H4 (cell line): ENCODE results near the genes ELAC2 and HS3ST3A1.

GRCh38 chr17:12622994-12623642, 42.6 kb upstream of the MYOCD start:
- RAMPAGE, long total RNA = no peak

DNA sequence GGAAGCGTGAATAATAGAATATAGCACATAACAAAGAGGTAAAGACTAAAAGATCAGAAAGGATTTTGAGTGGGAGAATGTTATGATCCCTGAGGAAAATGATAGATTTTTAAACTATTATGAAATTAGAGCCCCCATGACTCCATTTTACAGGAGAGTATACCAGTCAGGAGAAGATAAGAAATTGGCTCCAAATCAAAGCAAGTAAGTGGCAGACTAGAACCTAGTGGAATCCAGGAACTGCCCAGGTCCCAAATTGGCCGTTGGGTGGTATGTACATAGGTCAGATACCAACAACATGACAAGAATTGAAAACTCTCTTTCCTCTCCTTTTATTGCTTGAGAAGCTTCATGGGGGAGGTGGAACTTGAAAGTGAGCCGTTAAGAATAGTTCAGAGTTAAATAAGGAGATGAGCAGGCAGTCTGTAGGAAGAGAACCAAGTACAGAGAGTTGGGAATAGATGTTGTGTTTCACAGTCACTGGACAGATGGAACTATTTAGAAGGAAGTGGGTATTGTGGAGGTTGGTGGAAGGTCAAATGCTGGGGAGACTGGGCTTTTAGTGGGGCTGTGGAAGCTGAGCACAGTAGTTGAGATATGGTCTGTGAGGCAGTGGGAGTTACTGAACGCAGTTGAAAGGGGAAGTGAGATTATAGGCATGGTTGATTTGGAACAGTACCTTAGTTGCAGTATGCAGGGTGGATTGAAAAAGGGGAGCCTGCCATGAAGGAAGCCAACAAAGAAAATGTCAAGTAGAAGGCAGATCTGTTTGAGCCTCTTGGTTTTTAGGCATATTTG, 26.3 kb downstream of the ARHGAP44 start:
- RAMPAGE, long total RNA = no peak

DNA sequence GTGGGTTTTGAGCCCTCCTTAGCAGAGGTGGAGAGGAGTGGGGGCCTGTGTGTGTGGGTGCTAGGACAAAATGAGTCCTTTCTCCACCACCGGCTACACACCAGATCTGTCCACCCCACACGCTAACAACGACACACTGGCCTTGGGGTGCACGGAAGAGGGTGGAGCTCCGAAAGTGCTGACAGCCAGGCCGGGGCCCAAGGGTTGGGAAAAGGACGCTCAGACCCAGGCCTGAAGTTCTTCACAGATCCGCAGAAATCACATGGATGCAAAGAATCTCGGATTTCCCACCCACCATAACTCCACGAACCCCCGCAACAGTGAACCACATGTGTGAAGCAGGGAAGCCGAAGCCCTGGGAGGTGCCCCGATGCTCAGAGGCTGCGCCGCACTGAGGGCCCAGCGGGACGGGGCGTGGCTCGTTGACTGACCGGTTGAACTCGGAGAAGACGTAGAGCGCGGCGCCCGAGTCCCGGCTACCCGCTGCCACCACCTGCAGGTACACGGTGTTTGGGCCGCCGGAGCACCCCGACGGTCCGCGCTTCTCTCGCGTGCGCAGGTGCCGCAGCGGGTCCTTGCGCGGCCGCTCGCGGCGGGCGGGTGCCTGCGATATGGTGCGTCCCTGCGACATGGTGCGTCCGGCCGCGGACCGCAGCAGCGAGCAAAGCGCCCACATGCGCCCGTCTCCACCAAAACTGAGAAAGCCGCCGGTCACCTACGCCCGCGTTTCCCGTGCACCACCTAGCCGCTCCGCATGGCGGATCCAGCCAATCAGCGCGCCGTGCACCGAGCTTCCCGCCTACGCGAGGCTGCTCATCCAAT, at the start of gene ELAC2:
Gene ELAC2, minus strand, starts transcription at position 756 of the 822 bp plus-strand sequence.
- RAMPAGE, long total RNA = start-site peak on the minus strand centred at position 720 of the sequence, 76 bp wide, 16 reads

GRCh38 chr17:13353497-13353918, 248.2 kb downstream of the HS3ST3A1 start:
- RAMPAGE, long total RNA = no peak

DNA sequence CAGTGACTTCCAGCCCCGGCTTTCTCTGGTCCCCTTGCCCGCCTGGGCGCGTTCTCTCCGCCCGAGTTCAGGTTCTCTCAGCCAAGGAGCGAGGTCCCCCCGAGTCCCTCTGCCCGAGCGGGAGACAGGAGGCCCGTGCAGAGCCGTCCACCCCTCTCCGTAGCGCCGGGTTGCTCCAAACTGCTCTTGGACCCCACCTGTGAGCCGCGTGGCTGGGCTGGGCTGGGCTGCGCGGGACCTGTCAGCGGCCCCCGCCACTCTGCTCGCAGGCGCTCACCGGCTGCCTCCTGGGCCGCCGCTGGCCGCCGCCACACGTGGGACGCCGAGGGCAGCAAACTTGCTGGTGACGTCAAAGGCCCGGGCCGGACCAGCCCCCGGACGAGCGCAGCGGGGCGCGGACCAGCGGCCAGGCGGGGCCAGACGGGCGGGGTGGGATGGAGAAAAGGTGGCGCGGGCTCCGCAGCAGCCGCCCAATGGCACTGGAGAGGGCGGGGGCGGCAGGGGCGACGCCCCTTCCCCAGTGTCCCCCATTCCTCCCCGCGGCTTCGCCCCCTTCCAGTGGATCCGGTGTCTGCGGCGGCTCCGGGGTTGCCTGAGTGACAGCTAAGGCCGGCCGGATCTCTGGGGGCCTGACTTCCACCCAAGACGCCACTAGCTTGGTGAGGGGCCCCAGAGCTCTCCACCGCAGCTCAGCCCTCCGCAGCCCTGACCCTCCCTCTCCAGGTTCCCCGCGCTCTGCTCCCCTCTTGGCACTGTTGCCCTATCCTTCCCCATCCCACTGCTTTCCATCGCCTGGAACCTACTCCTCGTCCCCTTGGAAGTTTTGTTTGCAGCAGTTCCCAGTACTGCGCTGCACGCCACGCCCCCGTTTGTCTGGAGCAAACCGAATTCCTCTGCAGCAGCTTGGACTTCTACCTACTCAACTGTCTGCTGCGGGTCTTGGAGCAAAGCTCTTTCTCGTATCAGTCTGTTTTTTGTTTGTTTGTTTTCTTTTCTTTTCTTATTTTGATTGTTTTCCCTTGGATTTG, at the start of gene HS3ST3A1:
Gene HS3ST3A1, minus strand, starts transcription at position 303 of the 1,028 bp plus-strand sequence.
- RAMPAGE, long total RNA = no peak

DNA sequence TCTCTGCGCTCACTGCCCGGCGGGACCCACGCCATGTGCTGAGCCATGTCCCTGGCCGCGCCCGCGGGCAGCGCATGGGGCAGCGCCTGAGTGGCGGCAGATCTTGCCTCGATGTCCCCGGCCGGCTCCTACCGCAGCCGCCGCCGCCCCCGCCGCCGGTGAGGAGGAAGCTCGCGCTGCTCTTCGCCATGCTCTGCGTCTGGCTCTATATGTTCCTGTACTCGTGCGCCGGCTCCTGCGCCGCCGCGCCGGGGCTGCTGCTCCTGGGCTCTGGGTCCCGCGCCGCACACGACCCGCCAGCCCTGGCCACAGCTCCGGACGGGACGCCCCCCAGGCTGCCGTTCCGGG, 538 bp downstream of the HS3ST3B1 start:
- RAMPAGE, long total RNA = no peak

DNA sequence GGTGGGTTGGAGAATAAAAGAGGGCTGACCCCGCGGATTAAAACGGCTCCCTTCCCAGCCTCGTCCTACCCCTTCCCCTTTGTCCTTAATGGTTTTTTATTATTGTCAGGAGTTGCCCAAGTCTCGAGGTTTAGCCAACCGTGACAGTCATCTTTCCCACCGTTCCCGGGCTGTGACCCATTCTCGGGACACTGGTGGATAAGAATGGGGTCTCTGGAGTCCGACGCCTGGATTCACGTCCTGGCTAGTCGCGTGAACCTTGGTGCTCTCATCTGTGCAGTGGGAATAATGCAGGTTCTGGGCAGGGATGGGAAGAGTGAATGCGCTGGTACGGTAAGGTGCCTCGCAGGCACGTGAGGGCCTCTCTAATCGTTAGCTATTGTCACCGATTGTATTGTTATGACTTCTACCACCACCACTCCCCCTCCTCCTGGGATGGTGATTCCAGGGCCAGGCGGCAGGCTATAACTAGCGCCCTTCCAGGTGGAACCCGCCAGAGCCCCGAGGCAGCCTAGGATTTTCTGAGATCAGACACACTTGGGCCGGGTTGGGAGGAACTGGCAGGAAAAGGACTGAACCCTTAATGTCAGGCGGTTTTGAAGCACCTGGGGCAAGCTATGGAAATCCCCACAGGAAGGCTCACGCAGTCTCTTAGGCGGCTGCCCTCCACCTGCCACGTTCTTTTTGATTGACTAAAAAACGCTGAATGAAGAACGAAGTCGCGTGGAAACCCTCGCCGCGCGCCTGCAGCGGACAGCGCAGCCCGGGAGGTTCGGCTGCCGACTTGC, 2.6 kb downstream of the HS3ST3B1 start:
- RAMPAGE, long total RNA = no peak

DNA sequence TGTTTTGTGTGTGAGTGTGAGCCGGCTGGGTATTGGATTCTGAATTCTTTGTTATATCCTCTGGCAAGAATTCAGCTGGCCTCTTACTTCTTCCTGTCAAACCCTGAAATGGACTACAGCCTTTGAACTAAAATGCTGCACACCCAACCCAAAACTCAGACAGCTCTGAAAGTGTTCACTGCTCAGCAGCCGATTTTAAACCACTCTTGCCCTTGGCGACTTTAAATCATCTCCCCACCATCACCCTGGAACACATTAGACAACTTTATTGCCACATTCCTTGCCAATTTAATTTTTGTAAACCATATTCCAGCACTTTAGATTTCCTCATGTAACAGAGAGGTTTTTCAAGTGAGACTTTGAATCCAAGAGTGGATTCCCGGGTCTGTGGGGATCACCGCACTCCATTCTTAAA, 461.1 kb downstream of the PMP22 start:
- RAMPAGE, long total RNA = no peak

DNA sequence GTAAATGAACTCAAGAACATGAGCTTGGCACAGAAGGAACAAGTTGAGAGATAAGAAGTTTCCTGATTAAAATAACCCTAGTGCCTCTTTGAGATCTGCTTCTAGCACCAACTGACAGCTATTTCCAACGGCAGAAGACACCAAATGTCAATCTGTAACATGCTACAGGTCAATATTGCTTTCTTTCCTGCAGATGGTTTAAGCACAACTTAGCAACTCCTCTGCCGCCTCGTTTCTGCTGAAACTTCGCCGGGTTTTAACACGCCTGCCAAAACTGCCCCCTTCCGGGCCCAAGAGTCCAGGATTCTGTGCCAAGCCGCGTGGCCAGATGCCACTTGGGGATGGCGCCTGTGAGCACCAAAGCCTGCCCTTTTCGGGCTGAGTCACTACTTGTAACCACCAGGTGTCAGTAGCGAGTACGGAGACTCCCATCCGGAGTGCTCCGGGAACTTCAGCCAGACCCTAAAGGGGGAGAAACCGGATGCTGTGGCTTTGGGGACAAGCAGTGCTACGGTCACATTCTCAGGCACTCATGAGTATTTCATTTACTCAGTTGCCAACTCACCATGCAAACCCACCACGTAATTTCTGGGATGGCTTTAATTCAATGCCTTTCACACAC, 7.9 kb downstream of the PMP22 start:
- RAMPAGE, long total RNA = no peak

DNA sequence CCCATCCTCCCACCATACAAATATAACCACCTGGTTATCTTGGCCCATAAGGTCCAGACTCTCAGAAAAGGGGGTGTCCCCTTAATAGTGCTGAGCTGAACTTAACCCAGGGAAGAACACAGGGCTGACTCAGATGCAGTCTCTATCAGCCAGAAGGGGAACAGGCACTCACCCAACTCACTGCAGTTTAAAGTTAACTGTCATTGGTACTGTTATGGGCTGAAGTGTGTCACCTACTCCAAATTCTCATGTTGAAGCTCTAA, 62.1 kb upstream of the TEKT3 start:
- RAMPAGE, long total RNA = no peak

DNA sequence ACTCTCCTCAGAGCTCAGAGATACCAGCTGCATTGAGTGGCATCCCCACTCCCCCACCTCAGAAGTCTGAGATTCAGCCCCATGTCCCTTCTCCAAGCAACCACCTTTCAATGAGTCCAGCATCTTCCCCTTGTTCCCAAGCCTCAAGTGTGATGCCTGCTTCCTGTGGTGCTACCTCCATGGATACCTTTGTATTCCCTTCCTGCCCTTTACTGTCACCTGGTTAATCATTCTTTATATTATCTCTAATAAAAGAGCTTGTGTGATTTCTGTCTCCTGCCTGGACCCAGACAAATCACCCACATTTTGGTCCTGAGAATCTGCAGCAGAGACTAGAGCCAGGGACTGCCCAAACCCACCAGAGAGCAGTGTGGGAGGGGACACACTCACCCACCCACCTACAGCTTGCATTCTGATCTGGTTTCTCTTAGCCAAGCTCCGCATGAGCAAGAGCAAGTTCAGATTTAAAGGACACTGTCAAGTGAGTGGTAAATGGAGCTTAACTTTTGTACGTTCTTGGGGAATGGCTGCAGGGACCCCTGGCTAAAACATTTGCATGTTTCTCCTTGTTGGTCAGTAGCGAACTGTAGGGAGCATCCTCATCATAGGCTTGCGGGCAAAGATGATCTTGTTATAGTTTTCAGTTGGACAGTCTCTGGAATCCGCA, 30.1 kb downstream of the CDRT4 start:
- RAMPAGE, long total RNA = no peak

DNA sequence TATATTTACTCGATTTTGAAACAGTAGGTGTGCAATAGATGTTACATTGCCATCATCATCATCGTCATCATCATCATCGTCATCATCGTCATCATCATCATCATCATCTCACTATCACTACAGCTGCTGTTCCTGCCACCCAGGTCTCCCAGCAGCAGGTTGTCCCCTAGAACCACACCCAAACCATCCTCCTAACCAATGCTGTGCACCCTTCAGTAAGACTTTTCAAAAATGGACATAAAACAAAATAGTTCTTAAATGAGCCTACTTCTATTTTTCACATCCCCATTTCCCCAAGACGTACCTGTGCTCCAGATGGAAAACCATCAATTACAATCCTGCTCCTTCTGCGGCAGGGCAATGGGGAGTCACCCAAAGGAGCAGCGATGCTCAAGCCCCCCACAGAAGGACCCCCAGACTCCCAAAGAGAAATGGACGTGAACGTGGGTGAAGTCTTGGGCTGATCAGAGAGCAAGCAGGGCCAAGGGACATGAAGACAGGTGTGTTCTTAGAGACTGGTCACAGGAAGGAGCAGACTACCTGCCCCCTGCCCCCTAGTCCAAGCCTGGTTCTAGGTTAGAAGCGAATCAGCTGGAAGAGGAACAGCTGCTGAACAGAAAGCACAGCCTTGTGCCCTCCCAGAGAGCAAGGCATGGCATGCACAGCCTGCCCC, 25.0 kb upstream of the CDRT4 start:
- RAMPAGE, long total RNA = no peak

GRCh38 chr17:15502177-15503224, 35.1 kb upstream of the CDRT4 start:
- RAMPAGE, long total RNA = no peak

DNA sequence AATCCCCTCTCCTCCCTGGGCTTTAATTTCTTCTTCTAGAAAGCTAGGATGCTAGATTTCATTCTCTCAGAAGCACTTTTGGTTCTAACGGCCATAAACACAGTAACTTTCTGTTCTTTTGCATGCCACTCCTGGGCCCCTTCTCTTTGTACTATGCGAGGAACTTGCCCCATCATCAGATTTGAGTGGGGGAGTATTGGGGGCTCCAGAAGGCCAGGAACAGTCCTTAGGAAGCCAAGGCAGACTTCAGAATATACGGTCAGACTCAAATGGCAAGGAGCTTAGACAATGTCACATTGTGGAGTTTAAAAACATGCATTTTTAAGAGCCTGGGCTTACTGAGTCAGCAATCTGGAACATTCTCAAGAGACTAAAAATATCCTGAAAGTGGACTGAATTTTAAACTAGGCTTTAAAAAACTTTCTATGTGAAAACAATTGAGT, 45.5 kb upstream of the CDRT4 start:
- RAMPAGE, long total RNA = no peak

DNA sequence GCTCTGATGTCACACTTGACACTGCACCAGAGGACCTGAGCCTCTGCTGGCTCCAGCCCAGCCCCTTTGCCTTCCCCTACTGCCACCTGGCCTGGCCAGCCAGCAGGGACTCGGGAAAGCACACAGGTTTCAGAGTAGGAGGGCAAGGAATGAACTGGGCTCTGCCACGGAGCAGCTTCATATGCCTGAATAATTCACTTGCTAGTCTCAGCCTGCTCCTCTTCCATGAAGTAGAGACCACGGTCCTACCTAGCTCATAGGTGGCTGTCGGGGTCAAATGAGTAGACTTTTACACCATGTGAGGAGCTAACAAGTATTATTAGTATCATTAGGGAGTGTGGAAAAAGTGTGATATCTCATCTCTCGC, 2.8 kb upstream of the FBXW10B start:
- RAMPAGE, long total RNA = no peak

- RAMPAGE, long total RNA = no peak
These were observed 26.3 kb upstream of the FBXW10B start for GRCh38 chr17:15645878-15646221.

DNA sequence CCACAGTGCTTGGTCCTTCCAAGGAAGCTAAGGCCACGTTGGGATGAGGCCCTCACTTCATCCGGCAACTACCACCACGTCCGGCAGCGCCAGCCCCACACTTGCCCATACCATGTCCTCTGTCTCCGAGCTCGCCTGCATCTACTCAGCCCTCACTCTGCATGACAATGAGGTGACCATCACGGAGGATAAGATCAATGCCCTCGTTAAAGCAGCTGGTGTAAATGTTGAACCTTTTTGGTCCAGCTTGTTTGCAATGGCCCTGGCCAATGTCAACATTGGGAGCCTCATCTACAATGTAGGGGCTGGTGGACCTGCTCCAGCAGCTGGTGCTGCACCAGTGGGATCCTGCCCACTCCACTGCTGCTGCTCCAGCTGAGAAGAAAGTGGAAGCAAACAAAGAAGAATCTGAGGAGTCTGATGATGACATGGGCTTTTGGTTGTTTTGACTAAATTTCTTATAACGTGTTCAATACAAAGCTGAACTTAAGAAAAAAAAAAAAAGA, 44.9 kb downstream of the TTC19 start:
- RAMPAGE, long total RNA = no peak

DNA sequence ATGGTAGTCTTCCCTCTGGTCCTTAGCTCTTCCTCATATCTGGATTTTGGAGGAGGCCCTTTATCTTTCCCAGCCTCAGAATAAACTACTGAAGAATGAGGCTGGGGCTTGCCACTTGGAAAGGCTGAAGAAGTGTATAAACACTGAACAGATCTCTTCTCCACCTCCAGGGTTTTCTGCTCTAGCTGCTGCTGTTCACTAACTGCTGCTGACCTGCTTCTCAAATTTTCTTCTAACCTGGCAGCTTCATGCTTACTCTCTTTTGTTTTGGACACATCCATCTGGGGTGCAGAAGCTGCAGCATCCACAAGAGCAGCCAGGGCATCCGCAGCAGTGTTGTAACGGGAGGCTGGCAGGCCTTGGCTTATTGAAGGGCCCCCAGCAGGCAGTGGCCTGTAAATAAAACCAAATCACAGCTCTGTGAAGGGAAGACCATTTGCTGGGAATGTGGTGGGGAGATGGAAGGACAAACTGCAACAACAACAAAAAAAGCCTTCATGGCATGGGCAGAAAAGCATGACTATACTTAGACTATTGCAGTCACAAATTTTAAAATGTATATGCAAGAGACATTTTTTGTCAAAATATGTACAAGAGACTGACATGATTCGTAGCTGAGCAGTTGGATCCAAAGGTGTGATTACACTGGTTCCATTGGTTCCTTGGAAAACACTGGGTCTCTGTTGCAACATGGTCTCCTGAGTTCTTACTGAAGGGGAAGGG, 62.0 kb downstream of the TTC19 start:
- RAMPAGE, long total RNA = no peak

DNA sequence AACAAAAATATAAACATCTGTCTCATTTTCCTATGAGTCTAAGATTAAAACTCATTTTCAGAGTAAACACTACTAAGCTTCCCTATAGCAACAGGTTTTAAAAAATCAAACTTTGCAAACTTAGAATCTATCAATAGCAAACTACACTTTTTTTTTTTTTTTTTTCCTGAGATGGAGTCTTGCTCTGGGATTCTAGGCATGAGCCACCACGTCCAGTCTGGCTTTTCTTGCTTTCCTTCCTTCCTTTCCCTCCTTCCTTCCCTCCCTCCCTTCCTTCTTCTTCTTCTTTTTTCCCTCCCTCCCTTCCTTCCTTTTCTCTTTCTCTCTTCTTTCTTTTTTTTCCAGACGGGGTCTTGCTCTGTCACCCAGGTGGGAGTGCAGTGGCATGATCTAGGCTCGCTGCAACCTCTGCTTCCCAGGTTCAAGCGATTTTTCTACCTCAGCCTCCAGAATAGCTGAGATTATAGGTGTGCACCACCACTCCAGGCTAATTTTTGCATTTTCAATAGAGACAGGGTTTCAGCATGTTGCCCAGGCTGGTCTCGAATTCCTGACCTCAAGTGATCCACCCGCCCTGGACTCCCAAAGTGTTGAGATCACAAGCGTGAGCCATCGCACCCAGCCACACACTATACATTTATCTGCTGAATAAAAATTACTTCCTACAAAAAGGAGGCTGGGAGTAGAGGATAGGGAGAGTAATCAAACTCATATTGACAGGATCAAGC, 82.5 kb downstream of the NCOR1 start:
- RAMPAGE, long total RNA = no peak

GRCh38 chr17:16133742-16134558, 81.4 kb downstream of the NCOR1 start:
- RAMPAGE, long total RNA = no peak